Measurements from ENCODE around the genes NBEAL2, KLHL18 and CDC25A.

DNA sequence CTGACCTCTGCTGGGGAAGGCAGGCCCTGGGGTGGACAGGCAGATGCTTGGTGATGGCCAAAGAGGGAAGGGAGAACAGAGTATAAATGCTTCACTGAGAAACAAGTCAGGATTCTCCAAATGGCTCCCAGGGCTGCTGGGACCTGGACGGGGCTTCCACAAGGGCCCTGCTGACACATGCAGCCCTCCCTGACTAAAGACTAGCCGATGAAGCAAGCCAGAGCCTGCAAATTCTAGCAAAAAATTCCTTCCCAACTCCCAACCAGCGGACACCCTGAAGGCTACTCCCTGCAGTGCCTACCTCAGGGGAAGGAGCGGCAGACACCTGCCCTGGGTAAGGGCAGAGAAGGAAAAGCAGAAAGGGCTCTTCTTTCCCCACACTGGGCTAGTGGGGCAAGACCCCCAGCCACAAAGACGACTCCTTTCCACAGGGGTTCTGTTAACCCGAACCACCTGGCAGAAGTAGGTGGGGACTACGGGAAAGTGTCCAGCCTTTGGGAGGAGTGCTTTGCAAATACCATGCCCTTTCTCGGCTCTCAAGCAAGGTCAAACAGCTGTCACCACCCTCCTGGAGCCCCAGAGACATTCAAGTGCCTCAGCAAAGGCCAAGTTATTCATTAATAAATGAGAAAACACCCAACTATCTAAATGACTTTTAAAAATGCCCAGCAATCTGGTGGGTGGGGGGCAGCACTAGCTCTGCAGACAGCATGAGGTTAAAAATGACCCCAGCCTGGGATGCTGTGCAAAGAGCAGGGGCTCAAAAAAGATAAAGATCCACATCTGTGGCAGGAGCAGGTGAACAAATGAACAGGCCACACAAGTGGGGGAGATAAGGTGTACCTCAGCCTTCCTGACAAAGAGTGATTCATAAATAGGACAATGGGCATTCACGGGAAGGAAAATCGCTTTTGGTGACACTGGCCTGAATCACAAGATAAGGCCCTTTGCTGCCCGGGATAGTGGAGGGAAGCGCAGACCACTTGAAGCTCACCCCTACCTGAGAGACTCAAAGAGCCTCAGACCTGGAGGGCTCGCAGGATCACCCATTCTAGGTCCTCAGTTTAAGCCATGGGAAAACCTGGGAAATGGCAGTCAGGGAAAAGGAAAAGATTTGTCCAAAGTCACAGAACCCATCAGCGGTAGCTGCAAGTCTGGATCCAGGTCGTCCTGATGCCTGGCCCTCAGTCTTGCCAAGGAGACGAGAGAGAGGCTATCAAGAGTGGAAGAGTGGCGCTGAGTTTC lies 33.0 kb downstream of the CCDC12 start:
- CAGE, long polyA plus RNA, result no peak
- RRBS, result no CpG with 5 or more reads among the region's 17 CpGs

DNA sequence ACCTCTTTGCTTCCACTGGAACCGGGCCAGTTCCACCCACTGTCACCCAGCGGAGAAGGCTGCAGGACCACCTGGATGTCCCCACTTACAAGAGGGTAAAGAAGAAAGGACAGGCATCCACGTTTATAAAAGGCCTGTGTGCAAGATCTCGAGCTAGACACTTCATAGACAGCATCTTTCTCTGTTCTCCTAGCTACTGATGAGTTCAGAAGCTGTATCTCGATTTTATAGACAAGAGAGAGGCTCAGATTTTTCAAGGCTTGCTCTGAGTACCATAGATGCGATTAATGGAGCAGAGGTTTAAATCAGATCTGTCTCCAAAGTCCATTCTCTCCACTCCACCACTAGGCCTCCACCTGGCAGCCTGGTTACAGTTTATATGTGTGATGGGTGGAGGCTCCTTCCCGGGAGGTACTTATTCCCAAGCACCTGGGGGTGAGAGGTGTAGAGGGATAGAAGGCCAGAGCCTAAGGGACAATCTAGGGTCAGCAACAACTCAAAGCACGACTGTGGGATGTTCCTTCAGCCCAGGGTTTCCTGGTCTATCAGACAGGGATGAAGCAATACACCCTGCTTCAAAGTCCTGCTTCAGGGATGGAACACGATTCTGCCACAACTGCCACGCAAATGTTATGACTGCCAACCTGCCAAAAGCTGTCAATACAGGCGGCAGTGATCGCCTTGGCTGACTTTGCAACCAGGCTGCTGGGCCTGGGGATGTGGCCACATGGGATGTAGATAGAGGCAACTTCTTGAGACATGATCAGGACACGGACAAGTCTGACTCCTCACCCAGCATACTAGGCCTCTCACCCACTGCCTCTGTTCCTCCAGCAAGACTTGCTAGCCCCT lies 8.0 kb downstream of the CCDC12 start:
- CAGE, long polyA plus RNA, result no peak
- RRBS, result no CpG with 5 or more reads among the region's 13 CpGs

DNA sequence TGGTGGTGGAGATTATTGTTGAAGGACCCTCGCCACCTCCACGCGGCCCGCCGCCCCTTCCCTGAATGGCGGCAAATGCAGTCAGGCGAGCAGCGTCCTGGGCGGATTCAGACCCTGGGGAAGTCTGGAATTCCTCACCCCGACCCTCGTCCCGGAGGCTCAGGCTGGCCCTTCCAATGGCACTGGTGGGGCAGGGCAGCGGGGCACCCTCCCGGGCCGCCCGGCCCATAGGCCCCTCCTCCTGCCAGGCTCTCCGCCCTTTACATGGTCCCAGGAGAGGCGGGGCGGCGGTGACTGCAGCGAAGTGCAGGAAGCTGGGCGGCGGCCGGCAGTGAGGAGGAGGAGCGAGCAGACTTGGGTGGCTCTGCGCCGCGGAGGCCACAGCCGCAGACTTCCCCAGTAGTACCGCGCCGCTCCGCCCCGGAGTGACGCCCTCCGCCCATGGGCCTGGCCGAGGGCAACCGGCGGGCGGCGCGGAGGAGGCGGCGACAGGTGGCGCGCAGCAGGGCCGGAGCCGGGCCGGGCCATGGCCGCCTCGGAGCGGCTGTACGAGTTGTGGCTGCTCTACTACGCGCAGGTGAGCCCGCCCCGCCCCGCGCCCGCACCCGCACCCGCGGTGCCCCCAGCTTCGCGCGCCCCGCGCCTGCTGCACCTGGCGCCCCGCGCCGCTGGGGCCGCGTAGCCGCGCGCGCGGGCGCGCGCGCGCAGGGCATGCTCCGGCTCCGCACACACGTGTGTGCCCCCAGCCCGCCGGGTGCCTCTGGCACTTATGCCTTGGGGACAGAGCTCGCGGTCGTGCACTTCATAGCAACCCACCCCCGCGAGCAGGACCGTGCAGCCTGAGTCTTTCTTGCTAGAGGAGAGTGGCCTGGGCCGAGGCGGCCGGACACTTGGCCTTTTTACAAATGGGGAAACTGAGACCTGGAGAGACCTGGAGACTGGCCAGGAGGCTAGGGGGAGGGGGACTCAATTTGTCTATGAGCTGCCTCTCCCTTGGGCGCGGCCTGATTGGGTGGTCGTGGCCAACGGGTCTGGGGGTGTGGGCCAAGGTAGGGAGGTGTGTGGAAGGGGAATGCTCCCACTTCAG lies at the start of gene NBEAL2:
TSS of gene NBEAL2 (plus strand) at position 331 of the 1,087 bp plus-strand sequence.
- CAGE, long polyA plus RNA, result start-site peak on the plus strand centred at position 480 of the sequence, 76 bp wide, 35 and 18 reads in 2 replicates
- RRBS, result 2% methylated on average over 28 of the region's 102 CpGs

GRCh38 chr3:46987188-46987667 lies 7.8 kb downstream of the NBEAL2 start:
- CAGE, long polyA plus RNA, result no peak
- RRBS, result no CpG with 5 or more reads among the region's 10 CpGs

- CAGE, long polyA plus RNA, result no peak
- RRBS, result no CpG with 5 or more reads among the region's 14 CpGs
Measured at GRCh38 chr3:46991143-46991655, 11.7 kb downstream of the NBEAL2 start.

GRCh38 chr3:47121180-47122477 lies 42.3 kb downstream of the SETD2 start:
- CAGE, long polyA plus RNA, result no peak
- RRBS, result no CpG with 5 or more reads among the region's 9 CpGs

- CAGE, long polyA plus RNA, result no peak
- RRBS, result 40% methylated on average over 2 of the region's 22 CpGs
Measured at GRCh38 chr3:47164626-47165006, 703 bp upstream of the SETD2 start.

GRCh38 chr3:47165007-47165335 lies 1.1 kb upstream of the SETD2 start:
- CAGE, long polyA plus RNA, result no peak
- RRBS, result no CpG with 5 or more reads among the region's 13 CpGs

- CAGE, long polyA plus RNA, result no peak
- RRBS, result 3% methylated on average over 23 of the region's 93 CpGs
Measured at GRCh38 chr3:47282386-47283616, at the start of gene KLHL18. Gene KLHL18 (plus strand): TSS chr3:47282944.

- CAGE, long polyA plus RNA, result no peak
- RRBS, result no CpG with 5 or more reads among the region's 20 CpGs
Measured at GRCh38 chr3:47379406-47379959, 1.3 kb upstream of the PTPN23 start.

DNA sequence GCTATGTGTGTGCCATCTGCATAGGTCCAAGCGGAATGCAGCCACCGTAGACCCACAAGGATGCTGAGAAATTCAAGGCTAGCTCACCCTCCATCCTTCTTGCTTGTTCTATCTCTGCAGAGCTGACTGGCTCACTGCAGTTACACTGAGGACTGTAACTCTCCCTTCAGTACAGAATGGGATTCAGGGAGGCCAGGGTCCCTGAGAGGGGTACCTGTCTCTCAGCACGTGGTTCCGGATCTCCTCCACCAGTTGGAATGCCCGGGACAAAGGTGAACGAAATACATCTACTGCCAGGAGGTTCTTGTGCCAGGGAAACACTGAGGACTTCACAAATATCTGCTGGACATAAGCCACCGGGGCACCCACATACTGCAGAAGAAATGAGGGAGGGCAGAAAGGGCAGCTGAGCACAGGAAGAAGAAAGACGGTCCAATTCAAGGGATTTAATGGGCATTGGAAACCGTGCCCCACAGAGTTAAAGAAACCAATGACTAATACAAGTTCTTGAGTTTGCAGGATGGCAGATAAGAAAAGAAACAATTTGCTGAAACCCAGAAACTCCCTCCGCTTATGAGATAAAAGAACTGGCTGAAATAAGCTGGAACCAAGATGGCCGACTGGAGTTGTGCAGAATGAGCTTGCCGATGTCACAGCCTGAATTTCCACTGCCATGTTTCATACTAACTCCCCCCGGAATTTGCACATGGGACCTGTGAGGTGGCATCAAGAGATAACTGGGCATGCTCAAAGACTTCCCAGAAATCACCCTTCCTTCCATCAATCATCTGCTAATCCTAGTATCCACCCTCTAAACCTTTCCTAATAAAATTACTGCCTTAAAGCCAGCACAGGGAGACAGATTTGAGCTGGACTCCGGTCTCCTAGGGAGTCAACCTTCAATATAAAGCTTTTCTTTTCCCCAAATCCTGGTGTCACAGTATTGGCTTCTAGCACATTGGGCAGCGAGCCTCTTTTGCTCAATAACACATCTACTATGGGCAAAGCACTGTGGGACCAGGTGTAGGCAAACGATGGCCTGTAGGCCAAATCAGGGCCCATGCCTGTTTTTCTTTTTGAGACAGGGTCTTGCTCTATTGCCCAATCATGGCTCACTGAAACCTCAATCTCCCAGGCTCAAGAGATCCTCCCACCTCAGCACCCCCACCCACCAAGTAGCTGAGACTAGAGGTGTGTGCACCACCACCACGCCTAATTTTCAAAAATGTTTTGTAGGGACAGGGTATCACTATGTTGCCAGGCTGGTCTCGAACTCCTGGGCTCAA lies 47.0 kb downstream of the SCAP start:
- CAGE, long polyA plus RNA, result no peak
- RRBS, result 95% methylated on average over 3 of the region's 18 CpGs

- CAGE, long polyA plus RNA, result no peak
- RRBS, result no CpG with 5 or more reads among the region's 5 CpGs
Measured at GRCh38 chr3:47635933-47636479, 57.3 kb upstream of the CSPG5 start.

GRCh38 chr3:47714265-47714666 lies 67.4 kb downstream of the SMARCC1 start:
- CAGE, long polyA plus RNA, result no peak
- RRBS, result no CpG with 5 or more reads among the region's 9 CpGs

- CAGE, long polyA plus RNA, result no peak
- RRBS, result no CpG with 5 or more reads among the region's 1 CpG
Measured at GRCh38 chr3:48013741-48014089, 2.5 kb downstream of the MAP4 start.

- CAGE, long polyA plus RNA, result no peak
- RRBS, result 2% methylated on average over 56 of the region's 75 CpGs
Measured at GRCh38 chr3:48187856-48188466, at the start of gene CDC25A. Gene CDC25A (minus strand): TSS chr3:48188417.

DNA sequence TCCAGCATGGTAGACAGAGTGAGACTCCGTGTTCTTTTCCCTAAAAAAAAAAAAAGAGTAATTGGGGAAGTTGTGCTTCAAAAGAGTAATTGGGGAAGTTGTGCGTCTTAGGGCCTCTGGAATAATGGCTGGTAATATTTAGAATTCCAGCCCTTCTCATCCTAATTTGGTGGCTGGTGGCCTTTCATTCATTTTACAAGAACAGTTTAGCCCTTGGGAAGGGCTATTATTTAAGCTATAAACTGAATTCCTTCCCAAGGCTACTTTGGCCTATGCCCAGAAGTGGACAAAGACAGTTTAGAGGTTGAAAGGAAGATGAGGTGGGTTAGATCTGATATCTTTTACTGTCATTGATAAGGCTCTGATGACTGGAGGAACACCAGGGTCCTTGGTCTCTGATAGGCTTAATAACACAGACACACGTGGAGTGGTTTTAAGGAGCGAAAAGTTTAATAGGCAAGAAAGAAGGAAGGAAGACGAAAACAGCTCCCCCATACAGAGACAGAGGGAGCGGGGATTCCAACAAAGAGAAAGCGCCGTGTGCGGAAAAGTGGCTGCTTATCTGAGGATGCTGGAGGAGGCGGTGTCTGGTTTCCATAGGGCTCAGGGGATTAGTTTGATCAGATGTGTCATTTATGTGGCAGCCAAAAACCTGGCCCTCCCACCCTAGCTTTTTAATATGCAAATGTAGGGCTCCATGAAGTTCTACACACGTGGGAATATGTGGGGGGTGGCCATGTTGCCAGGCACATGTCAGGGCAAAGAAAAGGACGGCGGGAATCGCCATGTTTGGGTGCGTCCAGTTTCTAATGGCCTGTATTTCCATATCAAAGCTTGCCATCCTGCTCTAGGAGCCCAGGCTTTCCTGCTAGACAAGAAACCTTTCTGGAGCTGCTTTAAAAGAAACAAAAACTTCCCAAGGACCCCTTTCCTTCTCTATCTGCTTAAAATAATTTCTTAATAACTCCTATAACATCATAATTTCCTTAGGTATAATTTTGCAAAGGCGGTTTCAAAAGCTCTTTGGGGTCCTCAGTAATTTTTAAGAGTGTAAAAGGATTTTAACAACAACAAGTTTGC lies 958 bp upstream of the ZNF589 start:
- CAGE, long polyA plus RNA, result no peak
- RRBS, result no CpG with 5 or more reads among the region's 16 CpGs

GRCh38 chr3:48367089-48367510 lies 4.9 kb upstream of the FBXW12 start:
- CAGE, long polyA plus RNA, result no peak

DNA sequence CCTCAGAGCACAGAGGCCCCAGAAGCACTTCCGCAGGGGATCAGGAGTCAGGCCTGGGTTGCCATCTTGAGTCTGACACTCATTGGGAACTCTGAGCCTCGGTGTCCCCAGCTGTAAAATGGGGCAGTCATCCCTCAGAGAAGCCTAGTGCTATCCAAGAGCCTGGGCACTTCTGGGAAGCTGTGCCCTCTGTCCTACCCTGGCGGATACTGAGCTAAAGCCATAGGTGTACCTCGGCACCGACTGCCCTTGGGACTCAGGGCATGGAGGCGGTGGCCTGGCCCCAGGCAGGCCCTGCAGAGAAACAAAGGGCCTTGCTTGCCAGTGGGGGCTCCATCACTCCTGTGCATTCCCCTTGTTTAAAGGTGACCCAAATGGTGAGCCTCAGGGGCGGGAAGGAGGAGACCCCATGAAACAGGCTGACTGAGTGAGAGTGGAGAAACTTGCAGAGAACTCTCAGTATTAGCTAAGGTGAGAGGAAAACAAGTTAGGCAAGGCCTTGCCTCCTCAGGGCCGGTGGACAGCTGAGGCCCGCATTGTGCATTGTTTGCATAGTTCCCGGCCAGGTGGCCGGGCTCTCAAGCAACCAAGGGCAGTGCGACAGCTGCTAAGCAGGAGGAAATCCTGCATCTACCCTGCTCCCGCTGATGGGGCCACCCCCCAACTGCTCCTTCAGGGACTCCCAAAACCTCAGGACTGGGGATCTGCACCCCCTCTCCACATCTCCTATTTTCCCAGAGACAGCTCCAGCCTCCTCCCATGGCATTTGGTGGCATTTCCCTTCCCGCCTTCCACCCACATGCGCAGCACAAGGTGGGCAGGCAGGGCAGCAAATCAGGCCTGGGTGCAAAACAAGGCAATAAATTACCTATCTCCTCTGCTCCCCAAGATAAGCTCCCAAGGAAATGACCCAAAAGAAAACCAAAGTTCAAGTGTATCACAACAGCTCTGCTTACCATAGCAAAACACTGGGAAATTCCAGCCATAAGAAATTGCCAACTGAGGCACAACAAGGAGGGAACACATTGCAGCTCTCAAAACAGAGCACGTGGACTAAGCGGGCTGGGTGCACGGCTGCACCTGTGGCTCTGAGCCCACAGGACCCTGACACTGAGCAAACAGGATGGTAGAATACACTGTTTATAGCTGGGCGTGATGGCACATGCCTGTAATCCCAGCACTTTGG lies 4.2 kb downstream of the PFKFB4 start:
- CAGE, long polyA plus RNA, result no peak
- RRBS, result 34% methylated on average over 2 of the region's 19 CpGs

- CAGE, long polyA plus RNA, result no peak
- RRBS, result 2% methylated on average over 14 of the region's 75 CpGs
Measured at GRCh38 chr3:48663467-48664537, 1.1 kb upstream of the CELSR3 start.

DNA sequence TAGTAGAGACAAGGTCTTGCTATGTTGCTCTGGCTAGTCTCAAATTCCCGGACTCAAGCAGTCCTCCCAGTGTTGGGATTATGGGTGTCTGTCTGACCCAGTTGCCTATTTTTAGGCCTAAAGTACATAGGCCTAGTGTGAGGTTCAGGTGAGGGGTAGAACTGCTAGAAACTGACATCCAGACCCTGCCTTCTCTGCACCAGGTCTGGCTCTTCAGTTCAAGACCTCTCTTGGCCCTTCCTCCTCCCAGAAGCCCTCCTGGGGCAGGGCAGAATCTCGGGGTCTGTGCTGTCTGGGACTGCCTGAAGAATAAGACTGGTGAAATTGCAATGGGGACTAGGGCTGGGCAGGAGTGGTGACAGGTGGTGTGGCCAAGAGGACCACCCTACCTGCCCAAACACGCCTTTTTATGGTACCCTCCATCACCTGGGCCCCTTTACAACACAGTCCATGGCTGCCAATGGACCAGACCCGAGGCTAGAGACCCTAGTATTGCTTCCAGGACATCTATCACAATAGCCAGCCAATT lies 1.4 kb upstream of the NCKIPSD start:
- CAGE, long polyA plus RNA, result no peak
- RRBS, result no CpG with 5 or more reads among the region's 4 CpGs

All from AG04450 (cell line).